Gallbladder (tissue), 1 donor: ENCODE measurements around the gene GMNC.

DNA sequence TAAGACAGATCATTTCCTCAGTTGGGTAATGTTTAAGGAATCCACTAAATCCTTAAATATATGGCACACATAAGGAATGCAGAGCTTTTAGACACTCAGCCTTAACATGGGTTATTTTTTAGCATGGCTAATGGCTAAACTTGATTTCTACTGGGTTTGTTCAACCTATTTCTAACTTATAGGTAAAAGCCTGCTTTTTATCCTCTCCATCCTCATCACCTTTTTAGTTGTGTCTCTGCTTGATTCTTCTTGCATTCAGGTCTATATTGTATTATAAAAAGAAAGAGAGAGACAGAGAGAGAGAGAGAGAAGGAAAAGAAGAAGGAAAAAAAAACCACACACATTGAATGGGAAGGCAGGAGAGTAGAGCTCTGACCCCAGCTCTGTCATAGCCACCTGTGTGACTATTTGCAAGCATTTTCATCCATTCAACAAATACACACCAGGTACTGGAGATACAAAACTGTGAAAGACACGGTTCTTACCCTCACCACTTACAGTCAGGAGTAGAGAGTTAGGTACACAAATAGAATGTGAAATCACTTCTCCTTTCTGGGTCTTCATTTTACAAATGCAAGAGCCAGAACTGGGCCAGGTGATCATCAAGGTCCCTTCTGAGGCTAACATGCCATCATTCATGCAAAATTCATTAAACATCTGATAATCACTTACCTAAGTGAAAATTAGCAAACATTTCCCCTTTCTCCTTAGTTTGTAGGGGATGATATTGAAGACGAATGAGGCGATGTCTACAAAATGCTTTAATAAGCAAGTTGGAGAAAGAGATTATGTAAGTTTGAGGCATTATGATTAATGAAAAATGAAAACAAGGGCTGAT, 88.4 kb downstream of the LPP start:
- PRO-cap, result no peak

DNA sequence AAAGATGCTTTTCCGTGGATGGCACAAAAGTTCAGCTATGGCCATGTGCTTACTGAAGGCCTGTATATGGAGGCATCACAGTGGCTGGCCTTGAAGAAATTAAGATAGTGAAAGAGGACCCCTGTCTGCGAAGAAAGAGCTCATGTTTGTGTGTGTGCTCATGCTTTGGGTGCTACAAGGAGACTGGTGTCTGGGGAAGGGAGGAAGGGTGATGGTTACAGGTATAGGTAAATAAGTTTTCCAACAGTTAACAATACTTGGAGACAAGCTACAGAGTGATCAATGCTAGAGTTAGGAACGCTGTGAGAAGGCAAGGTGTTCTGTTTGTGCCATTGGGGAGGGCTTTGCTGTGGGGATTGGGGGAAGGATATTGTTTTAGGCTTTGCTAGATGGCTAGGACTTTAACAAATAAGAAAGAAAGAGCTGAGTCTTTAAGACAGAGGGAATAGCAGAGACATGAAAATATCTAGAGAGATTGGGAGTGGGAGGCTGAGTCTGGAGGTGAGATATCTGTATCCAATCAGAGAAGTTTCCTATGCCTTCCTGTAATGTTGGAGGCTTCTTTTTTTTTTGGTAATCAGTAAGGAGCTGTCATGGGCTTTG, 111.4 kb downstream of the LPP start:
- PRO-cap, result no peak

DNA sequence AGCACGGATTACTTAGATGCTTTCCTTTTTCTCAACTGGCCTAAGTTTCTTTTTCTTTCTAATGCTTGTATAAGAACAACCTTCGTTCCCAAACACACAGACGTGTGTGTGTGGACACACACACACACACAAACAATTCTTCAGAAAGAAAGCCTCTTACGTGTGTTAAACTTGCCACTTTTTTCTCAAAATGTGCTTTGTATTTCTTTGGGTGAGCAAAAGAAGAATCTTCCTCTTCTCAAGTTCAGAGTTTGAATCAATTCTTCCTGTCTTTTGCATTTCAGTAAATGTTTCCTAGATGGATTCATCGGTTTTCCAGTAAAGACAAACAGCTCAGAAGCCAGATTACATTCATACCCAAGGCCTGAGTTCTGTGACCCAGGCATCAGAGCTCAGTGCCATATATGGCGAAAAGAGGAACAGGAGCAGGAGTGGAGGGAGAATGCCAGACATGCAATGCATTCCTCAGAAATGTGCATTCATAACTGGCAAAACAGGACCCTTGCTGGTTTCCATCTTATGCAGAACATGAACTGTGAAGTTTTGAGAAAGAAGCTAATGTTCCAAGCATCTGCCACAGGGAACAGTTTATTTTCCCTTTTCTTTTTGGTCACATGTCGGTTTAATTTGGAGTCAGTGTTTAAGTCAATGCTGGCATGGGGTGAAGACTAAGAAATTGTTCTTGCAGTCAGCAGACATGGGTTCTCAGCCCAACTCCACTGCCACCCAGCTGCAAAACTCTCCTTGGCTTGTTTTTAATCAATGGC, 116.4 kb downstream of the LPP start:
- PRO-cap, result no peak

GRCh38 chr3:188290713-188291060, 136.7 kb downstream of the LPP start:
- PRO-cap, result no peak

DNA sequence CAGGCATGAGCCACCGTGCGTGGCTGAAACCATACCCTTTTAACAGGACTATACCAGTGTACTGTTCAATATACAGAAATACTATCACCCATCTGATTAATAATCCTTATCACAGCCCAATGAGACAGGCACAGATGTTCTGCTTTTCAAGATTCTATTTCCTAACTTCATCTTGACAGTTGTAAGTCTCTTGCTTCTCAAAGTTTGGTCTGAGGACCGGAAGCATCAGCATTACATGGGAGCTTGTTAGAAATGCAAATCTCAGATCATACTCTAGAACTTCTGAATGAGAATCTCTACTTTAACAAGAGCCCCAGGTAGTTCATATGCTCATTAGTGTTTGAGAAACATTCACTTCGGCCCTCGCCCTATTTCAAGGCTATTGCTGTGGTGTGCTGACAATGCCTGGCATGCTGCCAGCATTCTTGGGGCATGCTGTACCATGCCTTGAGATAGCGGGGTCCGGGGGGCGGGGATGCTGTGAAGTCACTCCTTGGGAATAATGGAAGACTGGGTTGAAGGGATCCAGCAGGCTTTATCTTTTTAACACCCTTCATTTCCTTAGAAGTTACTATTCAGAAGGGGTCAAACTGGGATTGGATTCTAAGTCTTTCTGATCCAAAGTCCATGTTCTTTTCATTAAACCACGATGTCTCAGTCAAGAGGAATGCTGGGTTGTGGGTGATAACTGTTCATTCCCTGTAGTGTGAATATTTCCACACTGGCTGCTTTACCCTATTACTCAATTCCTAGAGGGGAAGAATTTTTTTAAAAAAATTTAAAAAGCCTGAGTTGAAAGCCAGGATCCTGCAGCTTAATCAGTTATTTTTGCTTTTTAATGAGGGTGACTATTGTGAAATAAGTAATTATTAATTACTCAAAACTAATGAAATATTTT, 194.7 kb downstream of the LPP start:
- PRO-cap, result no peak

DNA sequence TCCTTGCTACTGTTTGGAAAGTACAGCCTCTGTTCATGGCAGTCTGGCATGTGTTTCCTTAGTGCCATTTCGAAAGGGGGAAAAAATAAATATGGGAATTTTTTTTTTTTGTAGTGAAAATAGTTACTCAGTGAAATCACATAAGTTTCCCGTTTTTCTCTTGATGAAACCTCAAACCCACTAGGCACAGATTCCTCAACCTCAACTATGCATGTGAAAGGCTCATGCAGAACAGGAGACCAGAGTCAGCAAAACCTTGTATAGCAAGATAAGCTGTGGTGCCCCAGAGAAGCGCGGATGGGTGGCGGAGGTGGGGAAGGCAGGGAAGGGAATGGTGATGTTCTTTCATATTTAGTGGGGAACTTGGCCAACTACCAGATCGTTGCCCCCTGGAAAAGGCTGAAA, 353.4 kb downstream of the LPP start:
- PRO-cap, result no peak

GRCh38 chr3:188734359-188734932, 437.3 kb upstream of the TPRG1 start:
- PRO-cap, result no peak

DNA sequence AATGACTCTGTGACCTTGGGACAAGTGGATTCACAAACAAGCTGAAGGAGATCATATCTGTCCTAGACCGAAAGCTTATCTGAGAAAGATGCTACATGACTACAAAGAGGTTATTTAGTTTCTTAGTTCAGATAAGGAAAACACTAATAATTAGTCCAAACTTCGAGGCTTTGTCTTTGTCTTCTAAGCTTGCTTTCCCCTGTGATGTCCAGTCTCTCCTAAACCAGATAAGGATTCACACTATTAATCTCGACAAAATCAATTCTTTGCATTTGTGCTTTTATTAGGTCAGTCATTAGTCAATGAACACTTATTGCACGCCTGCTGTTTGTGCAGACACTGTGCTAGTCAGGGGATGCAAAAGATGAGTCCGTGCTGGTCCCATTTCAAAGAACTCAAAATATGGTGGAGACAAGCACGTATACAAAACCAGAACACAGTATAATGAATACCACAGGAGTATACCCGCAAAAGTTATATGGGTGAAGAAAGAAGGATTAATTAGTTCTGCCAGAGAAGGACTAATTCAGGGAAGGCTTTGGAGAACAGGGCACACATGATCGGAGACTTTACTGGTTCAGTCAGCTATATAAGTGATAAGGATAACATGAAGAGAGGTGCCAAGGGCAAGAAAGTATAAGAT, 325.9 kb upstream of the TPRG1 start:
- PRO-cap, result no peak

- PRO-cap, result no peak
Observed at GRCh38 chr3:188877706-188878137, 294.0 kb upstream of the TPRG1 start.

DNA sequence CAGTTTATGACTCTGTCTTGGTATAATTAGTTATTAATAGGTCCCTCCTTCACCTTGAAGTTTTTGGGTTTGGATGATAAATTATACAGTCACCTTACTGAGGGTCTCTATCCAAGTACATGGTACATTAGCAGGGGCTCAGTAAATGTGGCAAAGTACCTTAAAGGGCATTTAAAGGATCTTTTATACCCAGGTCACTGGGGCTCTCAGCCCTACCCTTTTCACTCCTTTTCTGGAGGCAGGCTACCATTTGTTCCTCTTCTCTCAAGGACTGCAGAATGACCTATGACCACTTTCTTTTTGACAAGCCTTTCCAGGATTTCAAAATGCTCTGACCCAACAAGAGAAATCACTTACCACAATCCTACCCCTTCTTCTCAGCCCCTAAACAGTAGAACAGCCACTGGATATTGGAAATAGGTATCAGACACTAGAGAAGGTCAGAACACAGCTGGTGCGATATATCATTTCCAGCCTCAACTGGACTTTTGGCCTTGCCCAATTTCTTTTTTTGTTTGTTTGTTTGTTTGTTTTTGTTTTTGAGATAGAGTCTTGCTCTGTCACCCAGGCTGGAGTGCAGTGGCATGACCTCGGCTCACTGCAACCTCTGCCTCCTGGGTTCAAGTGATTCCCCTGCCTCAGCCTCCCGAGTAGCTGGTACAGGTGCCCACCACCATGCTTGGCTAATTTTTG, 221.7 kb upstream of the TPRG1 start:
- PRO-cap, result no peak

DNA sequence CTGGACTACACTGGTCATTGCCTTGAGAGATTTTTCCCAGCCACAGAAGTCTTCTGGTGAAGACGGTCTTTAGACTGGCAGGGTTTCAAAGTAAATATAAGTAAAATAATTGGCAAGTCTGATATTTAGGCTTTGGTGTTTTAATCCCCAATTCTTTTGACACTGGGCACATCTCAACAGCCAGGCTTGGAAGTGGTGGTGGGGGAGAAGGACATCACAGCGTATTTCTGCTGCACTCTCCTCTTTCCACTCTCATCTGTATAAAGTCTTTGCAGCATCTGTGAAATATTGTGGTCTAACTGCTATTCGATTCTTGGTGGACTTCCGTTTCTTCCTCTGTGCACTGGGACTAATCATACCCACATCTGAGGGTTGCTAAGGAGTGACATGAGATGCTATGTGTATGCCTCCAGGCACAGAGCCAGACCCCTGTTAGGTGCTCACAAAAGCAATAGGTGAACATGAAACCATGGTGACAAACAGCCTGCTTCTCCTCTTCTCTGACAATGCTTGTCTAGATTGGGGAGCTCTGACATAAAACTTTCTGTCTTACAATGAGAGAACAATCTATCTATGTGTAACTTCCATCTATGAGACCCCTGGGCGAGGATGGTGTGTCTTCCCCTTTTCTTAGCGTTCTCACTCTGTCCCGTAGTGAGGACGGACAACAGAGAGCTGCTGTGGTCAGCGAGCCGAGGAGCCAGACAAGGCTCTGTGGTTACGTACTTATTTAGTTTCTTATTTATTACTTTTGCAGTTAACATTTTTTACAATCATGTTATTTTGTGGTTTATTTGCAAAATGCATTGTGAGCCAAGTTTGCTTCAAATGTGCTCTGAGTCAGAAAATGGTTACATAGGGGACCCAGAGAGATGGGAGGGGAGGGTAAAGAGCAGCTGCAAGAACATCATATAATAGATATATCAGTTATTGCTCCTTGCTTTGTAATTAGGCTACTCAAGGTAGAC, 196.8 kb upstream of the TPRG1 start:
- PRO-cap, result no peak

DNA sequence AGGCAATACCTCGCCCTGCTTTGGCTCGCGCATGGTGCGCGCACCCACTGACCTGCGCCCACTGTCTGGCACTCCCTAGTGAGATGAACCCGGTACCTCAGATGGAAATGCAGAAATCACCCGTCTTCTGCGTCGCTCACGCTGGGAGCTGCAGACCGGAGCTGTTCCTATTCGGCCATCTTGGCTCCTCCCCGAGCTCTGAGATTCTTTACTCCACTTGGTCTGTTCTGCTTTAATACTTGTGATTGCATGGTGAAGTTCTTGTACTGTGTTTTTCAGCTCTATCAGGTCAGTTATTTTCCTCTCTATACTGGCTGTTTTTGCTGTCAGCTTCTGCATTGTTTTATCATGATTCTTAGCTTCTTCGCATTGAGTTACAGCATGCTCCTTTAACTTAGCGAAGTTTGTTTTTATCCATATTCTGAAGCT, 148.7 kb upstream of the TPRG1 start:
- PRO-cap, result no peak

DNA sequence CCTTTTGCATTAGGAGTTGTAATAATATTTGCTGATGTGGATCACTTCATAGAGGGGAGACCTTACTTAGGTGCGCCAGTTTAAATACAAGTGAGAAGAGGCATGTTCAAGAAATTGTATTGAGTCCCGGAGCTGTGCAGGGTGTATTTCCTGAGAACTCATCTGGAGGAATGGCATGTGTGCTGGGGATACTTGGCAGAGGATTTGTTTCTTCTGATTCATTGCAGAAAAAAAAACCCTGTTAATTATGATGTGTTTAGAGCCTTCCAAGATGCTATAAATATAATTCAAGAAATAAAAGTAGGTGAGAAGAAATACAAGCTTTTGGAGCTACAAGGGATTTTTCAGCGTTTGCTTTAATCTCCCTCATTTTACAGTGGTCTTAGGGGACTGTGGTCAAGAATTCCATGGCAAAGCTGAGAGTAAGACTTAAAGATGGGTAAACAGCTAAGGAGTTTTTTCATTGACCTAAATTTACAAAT, 97.6 kb downstream of the TPRG1 start:
- PRO-cap, result no peak

GRCh38 chr3:189632284-189632743, 1.1 kb downstream of the TP63 start:
- PRO-cap, result no peak

GRCh38 chr3:189937242-189938015, 183.3 kb downstream of the P3H2 start:
- PRO-cap, result no peak

GRCh38 chr3:190094328-190094987, 26.2 kb downstream of the P3H2 start:
- PRO-cap, result no peak

DNA sequence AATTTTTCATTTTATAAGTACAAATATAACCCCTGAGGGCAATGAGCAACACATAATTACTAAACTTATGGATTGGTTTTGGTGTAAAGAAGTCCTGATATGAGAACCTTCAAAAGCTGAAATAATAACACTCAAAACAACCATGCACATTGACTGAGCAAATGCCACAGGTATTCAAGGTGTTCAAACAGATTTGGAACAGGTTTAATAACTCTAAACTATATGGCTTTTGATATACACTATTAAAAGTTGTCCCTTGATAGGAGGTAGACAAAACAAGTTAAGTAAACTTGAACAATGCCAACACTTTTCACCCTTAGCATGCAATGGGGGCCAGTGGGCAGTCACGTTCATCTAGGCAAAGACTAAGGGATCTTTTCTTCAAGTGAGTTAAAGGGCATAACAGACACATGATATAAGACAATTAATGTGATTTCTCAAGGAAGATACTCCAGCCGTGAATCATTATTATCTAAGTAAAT, 1.8 kb downstream of the CLDN1 start:
- PRO-cap, result no peak

GRCh38 chr3:190548406-190548725, 34.5 kb downstream of the IL1RAP start:
- PRO-cap, result no peak

DNA sequence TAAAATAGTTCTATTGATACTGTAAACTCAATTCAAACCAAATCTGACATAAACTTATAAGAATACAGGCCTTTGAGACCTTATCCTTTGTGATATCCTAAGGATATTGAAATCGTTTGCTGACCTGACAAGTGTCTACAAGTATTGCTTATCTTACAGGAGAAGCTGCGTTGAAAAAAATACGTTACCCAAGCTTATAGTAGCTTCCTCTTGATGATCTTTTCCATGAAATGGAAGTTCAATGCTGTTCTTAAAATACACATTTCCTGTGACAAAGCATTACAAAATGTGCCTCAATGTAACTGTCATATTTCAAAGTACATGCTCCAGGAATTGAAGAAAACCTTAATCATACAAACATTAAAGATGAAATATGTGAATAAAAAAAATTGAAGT, 104.8 kb downstream of the IL1RAP start:
- PRO-cap, result no peak

GRCh38 chr3:190862168-190863513, at the start of gene GMNC:
TSS of gene GMNC (minus strand) at chr3:190862694.
- PRO-cap, result unidirectional peak, plus-strand start at chr3:190862751; unidirectional peak, plus-strand start at chr3:190862841